Prostate gland (tissue), 2 donors: ENCODE measurements around the gene HNRNPL.

GRCh38 chr19:38718674-38719606 lies 25.3 kb downstream of the CAPN12 start:
- PRO-cap = no peak
- RAMPAGE, long total RNA, 2 experiments = no peak in any of the 2 experiments

GRCh38 chr19:38849118-38849693 lies 580 bp downstream of the HNRNPL start:
- PRO-cap = bidirectional peak, plus-strand start at chr19:38849456, minus-strand start at chr19:38849211
- RAMPAGE, long total RNA, 2 experiments = no peak in any of the 2 experiments

DNA sequence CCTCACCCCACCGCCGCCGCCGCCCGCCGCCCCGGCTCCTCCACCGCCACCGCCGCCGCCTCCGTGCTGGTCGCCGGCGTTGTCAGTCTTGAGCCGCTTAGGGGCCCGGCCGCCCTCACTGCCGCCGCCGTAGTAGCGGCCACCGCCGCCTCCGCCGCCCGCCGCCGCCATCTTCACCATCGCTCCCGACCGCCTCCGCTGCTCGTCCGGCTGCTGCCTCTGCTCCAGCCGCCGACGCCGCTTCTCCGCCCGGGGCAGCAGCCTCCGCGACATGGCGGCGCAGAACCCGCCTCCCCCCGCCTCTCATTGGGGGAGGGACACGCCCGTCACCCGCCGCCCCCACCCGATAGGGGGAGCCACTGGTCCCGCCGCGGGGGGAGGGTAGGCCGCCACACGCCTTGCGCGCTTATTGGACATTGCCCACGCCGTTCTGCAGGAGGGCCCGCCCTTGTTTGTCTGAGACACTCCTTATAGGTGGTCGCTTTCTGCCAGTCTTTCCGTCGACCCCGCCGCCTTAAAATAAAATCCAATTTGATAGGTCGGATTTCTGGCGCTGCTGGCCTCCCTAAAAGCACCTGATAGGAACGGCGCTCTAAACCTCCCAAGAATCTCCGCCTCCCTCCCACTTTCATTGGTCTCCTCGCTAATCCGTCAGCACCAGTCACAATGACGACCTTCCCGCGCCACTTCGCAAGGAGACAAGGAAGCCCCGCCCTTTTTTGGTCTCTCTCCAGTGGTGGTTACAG lies at the start of gene HNRNPL:
Gene HNRNPL (minus strand): TSS at position 293 of the 746 bp plus-strand sequence.
- PRO-cap = unidirectional peak, minus-strand start at position 247 of the sequence; unidirectional peak, minus-strand start at position 521 of the sequence
- RAMPAGE, long total RNA, 2 experiments = no peak in any of the 2 experiments

DNA sequence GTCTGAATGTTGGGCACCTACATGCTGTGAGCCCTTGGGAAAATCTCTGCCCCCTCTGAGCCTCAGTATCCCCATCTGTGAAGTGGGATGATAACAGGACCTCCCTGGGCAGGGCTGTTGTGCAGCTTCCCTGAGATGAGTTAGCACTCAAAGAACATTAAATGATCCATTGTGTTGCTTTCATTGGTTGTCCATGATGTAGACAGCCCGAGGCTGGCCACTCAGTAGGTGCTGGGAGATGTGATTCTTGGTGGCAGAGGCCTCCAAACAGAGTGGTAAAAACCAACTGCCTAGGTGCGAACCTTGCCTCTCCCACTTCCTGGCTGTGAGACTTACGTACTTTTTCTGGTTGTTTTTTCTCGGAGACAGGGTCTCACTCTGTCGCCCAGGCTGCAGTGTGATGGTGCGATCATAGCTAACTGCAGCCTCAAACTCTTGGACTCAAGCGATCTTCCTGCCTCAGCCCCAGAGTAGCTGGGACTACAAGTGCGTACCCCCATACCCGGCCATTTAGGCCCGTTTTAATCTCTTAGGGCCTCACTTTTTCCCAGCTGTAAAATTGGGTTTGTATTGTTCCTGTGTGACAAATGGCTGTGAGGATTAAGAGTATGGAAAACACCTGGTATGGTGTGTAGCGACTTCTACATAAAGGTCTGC lies 6.1 kb downstream of the SARS2 start:
- PRO-cap = no peak
- RAMPAGE, long total RNA, 2 experiments = no peak in any of the 2 experiments

GRCh38 chr19:38934471-38934893 lies 3.7 kb downstream of the MRPS12 start:
- PRO-cap = no peak
- RAMPAGE, long total RNA, 2 experiments = no peak in any of the 2 experiments

GRCh38 chr19:38975102-38975591 lies 395 bp downstream of the FBXO17 start:
- PRO-cap = no peak
- RAMPAGE, long total RNA, 2 experiments = no peak in any of the 2 experiments

- PRO-cap = no peak
- RAMPAGE, long total RNA, 2 experiments = no peak in any of the 2 experiments
Measured at GRCh38 chr19:39144423-39145373, 19.1 kb downstream of the PAK4 start.

- PRO-cap = no peak
- RAMPAGE, long total RNA, 2 experiments = no peak in any of the 2 experiments
Measured at GRCh38 chr19:39200109-39200956, 3.6 kb downstream of the NCCRP1 start.

- PRO-cap = bidirectional peak, plus-strand start at chr19:39341447, minus-strand start at chr19:39341323; unidirectional peak, minus-strand start at chr19:39341954; unidirectional peak, minus-strand start at chr19:39342070; bidirectional peak, plus-strand start at chr19:39342421, minus-strand start at chr19:39342096
- RAMPAGE, long total RNA, 2 experiments = start-site peak on the minus strand in 1 of 2 experiments, at chr19:39341951-39342006 at its widest, 25 reads per replicate
Measured at GRCh38 chr19:39340937-39342198, 853 bp upstream of the SAMD4B start.

GRCh38 chr19:39387148-39387684 lies 3.7 kb downstream of the PAF1 start:
- PRO-cap = no peak
- RAMPAGE, long total RNA, 2 experiments = no peak in any of the 2 experiments

DNA sequence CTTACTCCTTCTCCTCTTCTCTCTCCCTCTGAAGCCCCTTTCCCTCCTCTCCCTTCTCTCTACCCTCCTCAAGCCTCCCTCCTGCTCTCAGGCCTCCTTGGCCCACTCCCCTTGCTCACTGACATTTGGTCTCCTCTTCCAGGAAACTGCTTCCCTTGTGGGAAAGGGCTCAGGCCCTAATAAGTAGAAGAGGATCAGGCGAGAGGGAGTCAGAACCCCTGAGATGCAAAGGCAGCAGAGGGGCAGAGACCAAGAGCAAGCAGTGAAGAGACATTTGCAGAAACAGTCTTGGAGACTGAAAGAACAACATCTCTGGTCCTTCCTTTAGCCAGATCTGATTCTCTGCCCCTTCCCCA lies 1.9 kb upstream of the PLEKHG2 start:
- PRO-cap = no peak
- RAMPAGE, long total RNA, 2 experiments = no peak in any of the 2 experiments

GRCh38 chr19:39423329-39423760 lies 10.9 kb downstream of the PLEKHG2 start:
- PRO-cap = no peak
- RAMPAGE, long total RNA, 2 experiments = no peak in any of the 2 experiments

DNA sequence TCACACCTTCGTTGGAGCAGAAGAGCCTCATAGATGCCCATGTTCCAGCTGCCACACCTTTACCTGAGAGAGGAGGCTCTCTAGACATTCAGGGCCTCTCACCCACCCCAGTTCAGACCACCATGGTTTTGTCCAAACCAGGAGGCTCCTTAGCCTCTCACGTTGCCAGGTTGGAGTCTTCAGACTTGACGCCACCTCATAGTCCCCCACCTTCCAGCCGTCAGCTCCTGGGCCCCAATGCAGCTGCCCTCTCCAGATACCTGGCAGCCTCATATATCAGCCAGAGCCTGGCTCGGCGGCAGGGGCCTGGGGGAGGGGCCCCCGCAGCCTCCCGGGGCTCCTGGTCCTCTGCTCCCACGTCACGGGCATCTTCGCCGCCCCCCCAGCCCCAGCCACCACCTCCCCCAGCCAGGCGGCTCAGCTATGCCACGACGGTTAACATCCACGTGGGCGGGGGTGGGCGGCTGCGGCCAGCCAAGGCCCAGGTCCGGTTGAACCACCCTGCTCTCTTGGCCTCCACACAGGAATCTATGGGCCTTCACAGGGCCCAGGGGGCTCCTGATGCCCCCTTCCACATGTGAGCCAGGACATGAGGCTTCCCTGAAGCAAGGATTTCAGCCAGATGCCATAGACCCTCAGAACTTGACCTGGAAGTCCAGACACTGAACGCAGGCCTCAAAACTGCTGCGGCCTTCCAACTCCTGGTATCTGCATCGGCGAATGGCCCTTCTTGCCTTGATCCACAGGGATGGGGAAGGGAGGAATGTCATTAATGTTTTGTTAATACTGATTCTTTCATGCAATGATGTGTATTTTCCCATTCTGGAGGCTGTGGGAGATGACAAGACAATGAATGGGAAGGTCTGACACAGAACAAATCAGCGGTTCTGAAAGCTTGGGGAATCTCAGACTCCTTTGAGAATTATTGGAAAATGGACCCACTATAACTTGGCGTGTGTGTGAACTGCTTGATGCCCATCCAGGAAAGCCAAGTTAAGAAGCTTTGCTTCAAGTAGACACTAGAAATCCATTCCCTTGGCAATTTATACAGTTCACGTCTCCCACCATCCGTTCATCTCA lies 10.7 kb downstream of the RPS16 start:
- PRO-cap = no peak
- RAMPAGE, long total RNA, 2 experiments = no peak in any of the 2 experiments

DNA sequence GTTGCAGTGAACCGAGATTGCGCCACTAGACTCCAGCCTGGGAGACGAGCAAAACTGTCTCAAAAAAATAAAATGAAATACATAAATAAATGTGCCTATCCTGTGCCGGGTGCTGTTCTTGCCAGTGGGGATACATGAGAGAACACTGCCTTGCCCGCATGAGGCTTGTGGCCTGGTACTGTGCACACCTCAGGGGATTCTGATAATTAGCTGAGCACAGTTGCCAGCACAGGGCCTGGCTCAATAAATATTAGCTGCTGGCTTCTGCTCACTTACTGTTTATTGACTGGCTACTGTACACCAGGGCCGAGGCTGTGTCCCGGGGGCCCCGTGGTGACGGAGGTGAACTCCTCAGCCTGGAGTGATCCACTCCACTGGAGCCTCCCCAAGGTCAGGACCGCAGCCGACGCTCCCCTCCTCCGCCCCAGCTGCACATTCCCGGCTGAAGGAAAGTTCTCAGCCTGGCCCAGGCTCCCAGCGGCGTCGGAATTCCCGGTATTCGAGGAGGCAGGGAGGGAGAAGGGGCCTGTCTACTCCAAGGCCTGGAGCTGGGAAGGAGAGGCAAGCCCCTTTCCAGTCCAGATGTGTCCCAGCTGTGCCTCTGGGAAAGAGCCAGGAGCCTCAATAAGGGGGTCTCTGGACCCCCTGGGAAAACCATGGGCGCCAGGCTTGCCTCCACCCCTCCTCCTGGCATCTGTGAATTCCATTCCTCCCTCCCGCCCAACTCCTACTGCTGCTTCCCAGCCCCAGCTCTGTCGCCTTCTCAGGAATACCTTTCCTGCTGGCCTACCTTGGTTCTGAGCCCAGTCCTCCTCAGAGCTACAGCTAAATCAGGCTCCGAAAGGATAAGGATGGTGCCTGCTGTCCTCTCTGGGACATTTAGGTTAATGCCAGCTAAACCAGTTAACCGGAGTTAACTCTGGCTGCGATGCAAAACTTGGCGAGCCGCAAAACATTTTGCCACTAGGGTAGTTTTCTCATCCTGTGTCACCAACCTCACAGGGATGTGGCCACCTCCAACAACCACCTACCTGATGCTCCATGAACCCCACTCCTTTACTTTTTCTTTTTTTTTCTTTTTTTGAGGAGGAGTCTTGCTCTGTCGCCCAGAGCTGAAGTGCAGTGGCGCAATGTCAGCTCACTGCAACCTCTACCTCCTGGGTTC lies 7.2 kb downstream of the RPS16 start:
- PRO-cap = no peak
- RAMPAGE, long total RNA, 2 experiments = no peak in any of the 2 experiments

DNA sequence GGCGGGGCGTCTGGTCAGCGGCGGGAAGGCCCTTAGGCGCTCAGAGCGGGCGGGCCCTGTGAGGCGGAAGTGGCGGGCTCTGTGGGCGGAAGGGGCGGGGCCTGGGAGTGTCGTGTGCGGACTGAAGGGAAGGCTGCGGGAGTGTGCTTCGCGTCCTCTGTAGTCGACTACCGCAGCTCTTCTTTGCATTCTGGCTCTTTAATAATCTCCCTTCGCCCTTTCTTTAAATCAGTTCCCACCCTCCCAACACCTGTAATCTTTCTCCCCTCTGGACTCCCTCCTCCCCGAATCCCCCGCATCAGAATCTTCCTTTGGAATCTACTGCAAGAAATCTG lies 269 bp upstream of the RPS16 start:
- PRO-cap = bidirectional peak, plus-strand start at position 106 of the sequence, minus-strand start outside the sequence
- RAMPAGE, long total RNA, 2 experiments = no peak in any of the 2 experiments

GRCh38 chr19:39453065-39453590 lies 7.7 kb downstream of the SUPT5H start:
- PRO-cap = no peak
- RAMPAGE, long total RNA, 2 experiments = no peak in any of the 2 experiments

DNA sequence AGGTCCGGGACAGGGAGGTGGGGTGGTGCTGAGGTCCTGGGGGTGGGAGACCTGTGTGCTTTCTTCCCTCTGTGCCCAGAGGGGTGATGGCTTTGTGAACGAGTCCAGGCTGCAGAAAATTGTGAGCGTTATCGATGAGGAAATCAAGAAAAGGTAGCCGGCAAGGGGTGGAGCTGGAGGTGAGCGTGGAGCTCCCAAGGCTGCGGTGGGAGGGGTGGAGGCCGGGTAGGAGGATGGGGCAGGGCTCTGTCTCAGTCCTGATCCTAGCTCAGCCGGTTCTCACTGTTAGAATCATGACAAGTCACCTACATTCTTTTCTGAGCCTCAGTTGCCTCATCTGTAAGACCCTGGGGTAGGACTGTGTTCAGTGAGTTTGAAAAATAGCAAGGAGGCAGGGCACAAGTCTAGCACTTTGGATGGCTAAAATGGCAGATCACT lies 4.1 kb downstream of the SELENOV start:
- PRO-cap = no peak
- RAMPAGE, long total RNA, 2 experiments = no peak in any of the 2 experiments

DNA sequence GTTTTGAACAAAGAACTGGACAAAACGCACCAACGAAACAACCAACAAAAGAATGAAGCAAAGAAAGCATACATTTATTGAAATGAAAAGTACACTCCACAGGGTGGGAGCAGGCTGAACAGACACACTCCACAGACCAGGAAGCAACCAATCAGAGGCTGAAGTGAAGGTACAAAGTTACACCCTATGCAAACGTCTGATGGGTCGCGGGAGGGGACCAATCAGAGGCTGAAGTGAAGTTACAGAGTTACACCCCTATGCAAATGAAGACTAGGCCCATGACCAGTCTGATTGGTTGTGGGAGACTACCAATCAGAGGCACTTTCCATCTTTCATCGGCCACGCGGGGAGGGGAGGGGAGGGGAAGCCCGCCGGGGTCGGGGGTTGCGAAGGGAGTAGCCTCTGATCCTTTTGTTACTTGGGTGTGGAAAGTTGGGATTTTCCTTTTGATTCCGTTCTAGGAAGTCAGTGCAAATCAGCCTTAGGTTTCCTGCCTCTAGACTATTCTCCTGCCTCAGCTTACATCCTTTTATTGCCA lies 12.4 kb upstream of the FBL start:
- PRO-cap = no peak
- RAMPAGE, long total RNA, 2 experiments = no peak in any of the 2 experiments

- PRO-cap = no peak
- RAMPAGE, long total RNA, 2 experiments = no peak in any of the 2 experiments
Measured at GRCh38 chr19:39873176-39873635, 27.0 kb upstream of the FBL start.

- PRO-cap = no peak
- RAMPAGE, long total RNA, 2 experiments = no peak in any of the 2 experiments
Measured at GRCh38 chr19:39891458-39892393, 45.5 kb upstream of the FBL start.